ENCODE measurements around a stretch of chr6.

GRCh38 chr6:15148140-15148814 is 97.6 kb upstream of the JARID2 start:
- PRO-cap = no peak

DNA sequence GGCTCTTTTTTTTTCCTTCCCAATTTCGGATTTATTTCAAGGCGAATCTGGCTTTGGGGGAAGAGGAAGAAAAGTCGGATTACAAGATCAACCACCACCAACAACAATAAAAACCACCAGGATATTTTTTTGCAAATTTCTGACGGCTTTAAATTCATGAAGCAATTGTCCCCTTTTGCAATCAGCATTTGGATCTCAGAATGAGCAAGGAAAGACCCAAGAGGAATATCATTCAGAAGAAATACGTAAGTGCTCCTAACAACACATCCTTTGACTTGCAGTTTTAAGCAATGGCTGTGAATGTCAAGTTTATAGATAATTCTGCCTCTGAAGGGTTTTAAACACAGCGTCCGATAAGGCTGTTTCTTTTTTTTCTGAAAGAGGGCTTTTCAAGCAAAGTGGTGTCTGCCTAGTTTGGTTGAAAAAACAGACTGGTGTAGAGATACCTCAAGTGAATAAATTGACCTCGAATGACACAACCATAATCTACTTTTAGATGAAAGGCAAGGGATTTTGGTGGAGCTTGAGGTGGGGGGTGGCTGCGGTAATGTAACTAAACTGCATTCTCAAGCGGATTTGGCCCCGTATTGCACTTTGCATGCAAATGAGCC is 576 bp downstream of the JARID2 start:
- PRO-cap = no peak

DNA sequence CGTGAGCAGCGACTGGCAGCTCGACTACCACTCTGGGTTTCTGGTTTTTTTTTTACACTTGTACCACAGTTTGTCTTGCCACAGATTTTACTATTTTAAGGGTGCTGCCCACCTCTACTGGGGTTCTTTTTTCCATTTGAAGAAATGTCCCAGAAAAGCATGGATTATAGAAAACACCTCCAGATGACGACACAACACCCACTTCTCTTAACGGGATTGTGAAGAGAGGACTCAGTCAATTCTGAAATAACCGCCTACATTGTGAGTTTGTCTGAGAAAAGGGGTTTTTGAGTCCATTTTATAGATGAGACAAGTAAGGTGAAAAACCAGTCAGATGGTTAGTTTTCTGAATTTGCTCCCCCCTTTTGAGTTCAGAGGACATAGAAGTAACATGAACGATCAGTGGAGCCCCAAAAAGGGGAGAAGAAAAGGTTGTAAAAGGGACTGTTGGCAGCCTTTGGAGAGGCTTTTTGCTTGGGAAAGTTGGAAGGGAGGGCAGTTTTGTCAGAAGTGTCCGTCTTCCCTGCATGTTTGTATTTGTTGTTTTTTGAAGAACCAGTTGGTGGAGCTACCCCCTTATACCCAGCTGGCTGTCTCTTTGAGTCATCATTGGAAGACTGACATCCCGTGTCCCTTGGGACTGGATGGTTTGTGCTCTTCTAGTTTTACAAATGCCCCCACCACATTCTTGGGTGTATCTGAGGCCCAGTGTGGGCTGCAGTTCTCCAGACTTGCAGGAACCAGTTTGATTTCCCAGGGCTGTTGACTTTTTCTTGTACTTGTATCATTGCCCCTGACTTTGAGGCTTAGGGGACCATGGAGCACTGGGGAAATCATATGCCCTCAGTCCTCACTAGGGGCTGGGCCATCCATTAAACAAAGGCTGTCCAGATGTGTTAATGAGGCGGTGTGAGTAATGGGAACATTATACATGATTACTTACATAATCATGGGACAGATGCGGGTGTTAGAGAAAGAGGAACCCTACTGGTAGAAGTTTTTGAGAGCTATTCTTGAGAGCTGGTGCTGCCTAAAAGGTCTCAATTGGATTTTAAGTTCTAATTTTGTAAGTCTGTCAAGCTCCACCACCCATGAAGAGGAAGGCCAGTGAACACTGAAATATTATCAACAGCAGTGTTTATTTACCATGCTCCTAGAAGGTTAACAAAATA is 8.1 kb downstream of the JARID2 start:
- PRO-cap = no peak

GRCh38 chr6:15258733-15260038 is 13.3 kb downstream of the JARID2 start:
- PRO-cap = no peak

DNA sequence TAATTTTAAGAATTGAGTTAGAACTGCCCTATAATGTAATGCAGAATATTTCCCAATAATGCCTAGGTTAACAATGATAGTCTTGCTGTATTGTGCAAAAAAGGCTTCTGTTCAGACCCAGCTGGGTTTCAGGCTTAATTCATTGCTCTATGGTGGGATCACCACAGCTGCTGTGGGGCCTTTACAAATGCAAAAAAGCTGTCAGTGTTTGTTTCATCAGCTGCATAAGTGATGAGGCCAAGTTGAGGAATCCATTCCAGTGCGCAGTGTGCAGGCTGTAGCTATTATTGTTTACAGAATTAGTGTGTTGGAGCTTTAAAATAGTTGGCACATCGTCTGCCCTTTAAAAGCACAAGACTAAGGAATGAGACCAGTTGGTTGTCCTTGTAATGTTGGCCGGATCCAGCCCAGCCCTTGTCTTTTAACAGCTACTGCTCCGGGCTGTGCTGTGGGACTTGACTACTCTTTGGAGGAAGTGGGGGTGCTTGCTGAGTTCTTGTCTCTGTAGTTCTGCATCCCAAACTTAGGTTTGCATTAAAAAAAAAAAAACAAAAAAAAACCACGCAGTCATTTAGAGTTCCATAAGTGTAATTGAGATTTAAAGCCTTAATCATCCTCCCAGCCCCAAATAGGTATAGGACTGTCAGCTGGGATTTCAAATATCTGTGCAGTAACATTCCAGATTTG is 19.1 kb downstream of the JARID2 start:
- PRO-cap = no peak

GRCh38 chr6:15287695-15288489 is 42.0 kb downstream of the JARID2 start:
- PRO-cap = no peak

DNA sequence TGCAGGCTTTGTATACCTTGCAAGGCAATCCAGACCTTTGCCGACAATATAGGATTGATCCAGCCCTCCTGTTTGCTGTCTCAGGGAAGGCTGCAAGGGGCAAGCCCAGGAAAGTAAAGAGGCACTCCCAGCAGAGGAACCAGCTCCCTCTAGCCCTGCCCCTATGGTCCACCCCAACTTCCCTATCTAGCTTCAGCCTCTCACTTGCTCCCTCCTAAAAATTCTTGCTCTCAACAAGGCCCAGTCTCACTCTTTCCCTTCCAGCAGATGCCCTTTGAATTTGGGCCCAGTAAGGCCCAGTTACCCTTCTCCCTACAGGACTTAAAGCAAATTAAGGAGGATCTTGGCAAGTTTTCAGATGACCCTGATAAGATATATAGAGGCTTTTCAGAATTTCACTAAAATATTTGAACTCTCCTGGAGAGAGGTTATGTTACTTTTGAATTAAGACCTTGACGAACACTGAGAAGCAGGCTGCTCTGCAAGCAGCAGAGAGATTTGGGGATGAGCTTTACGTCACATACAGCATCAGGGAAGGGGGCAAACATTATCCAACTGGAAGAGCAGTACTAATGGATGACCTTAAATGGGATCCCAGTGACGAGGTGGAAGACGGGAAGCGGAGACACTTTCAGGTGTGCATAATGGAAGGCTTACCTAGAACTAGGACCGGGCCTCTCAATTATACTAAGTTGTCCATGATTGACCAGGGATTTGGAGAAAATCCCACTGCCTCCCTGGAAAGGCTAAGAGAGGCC is 92.8 kb downstream of the JARID2 start:
- PRO-cap = no peak

DNA sequence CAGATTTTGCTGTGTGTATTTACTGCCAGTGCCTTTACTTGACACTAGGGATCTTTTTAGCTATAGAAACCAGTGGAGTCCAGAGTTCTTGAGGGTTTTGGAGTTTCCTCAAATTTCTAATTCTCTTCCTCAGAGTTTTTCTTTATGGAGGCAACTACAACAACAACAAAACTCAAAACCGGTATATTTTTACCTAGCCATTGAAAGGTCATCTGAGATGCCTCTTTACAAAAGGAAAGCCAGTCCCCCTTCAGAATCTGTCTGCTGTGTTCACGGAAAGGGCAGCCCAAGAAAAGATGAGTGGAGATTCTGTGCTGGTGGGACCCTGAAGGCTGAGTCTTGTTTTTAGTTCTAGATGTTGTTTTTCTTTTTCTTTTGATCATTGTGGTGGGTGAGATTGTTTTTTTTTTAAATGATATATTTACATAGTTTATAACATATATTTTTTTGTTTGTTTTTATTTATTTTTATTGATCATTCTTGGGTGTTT is 168.5 kb downstream of the JARID2 start:
- PRO-cap = no peak

DNA sequence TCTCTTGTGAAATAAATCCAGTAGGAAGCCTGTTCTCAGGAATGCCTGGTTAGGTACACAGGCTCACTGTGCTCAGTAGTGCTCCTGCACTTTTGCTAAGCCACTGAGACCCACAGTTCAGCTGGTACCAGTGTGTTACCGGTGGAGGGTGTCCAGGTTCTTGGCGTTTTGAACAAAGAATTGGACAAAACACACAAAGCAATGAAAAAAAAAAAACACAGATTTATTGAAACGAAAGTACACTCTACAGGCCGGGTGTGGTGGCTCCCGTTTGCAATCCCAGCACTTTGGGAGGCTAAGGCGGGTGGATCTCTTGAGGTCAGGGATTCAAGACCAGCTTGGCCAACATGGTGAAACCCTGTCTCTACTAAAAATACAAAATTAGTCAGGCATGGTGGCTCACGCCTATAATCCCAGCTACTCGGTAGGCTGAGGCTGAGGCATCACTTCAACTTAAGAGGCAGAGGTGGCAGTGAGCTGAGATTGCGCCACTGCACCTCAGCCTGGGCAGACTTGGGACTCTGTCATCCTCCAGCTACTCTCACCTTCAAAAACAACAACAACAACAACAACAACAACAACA is 186.1 kb downstream of the JARID2 start:
- PRO-cap = no peak

DNA sequence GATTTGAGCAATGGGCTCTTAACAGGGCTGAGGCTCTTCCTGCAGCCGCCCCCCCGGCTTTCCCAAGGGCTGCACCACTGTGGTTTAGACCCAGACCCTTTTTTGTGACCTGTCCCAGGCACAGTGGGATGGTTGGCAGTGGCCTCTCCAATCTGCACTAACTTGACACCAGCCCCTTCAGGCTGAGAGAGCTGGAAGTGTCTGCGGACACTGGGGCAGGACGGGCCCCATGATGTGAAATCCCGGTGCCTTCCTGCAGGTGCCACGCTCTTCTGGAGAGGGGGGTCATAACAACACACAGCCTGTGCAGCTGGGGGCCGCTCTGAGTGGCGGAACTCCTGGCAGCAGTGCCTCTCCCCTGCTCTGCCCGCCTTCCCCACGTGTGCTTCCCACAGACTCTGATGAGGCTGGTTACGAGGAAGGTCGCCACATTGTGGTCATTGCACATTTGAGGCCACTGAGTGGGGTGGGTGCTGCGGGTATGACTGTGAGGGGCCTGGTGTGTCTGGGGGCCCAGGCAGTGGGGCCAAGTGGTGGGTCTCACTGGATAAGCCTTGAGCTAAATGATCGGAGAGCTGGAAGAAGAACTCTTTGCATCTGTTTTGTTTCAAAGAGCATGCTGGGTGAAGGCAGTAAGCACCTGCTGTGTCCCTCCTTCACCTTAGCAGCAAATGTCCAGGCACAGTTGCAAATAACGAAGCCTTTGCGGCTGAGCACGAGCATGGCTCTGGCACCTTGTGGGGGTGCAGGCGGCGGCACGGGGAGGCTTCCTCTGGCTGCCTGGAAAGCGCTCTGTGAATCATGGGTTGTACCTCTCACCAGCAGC is 145.1 kb downstream of the DTNBP1 start:
- PRO-cap = no peak

GRCh38 chr6:15524467-15524979 is 138.3 kb downstream of the DTNBP1 start:
- PRO-cap = no peak

GRCh38 chr6:15615686-15616088 is 47.1 kb downstream of the DTNBP1 start:
- PRO-cap = no peak

DNA sequence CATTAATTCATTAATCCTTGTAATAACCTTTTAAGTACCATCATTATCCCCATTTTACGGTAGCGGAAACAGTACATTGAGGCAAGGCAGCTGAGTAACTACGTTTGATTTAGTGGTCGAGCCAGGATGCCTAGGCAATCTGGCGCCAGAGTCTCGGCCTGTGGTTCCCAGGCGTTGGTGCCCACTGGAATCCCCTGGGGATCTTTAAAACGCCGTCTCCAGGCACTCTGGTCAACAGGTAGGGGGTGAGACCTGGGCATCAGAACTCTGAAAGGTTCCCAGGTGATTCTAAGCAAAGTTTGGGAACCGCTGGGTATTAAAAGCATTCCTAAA is 1.0 kb downstream of the DTNBP1 start:
- PRO-cap = no peak

DNA sequence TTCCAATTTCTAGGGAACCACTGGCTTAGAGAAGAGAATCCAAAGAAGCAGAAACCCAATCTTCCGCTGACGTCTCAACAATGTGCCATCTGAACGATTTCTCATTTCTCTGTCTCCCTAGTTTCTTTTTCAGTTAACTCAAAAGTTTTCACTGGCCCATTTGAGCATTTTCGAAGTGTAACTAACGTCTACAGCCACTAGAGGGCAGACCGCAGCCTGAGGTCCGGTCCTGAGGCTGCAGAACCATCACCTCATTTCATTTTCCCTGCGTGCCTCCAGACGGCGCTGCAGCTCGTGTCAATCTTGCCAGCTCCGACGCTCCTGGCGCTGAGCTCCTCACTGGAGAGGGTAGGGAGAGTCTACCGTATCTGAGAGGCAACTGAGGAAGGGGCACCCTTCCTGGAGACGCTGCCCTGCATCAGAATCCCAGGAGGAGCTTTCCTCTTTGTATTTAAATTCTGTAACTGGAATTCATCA is 28.4 kb upstream of the DTNBP1 start:
- PRO-cap = no peak

GRCh38 chr6:15691699-15691898 is 28.8 kb upstream of the DTNBP1 start:
- PRO-cap = no peak

GRCh38 chr6:15727457-15727752 is 64.6 kb upstream of the DTNBP1 start:
- PRO-cap = no peak

DNA sequence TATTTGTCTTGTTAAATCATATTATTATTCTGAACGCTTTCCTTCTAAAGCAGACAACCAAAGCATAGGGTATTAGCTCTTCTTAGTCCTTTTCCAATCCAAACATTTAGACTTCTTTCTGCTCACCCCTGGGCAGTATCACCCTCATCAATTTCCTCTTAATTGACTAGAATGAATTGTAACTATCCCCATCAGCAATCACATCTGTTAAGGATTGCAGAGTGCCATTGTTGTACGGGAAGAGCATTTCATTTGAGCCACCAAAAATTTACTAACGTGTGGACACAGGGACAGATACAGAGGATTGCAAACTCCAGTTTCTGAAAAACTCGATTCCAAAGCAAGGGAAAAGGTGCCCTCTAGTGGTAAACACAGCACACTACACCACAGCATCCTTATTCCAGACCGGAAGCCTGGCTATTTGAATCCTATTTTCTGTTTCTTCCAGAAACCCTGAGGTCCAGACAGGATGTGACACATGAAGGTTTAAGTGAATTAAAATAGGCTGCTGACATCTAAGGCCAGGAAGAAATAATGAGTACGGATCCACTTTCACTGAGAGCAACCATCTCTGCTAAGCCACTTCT is 31.9 kb upstream of the GMPR start:
- PRO-cap = bidirectional peak, plus-strand start at position 524 of the sequence, minus-strand start at position 407 of the sequence

- PRO-cap = no peak
Measured at GRCh38 chr6:16226331-16227071, 11.9 kb upstream of the GMPR start.

- PRO-cap = unidirectional peak, plus-strand start at chr6:16236469
Measured at GRCh38 chr6:16236190-16236543, 2.2 kb upstream of the GMPR start.

- PRO-cap = no peak
Measured at GRCh38 chr6:16462616-16463658, 224.6 kb downstream of the GMPR start.

Data from ascending aorta (tissue), 1 donor.